Vein endothelial cell (primary cell): ENCODE measurements around the genes ICE1 and UBE2QL1.

DNA sequence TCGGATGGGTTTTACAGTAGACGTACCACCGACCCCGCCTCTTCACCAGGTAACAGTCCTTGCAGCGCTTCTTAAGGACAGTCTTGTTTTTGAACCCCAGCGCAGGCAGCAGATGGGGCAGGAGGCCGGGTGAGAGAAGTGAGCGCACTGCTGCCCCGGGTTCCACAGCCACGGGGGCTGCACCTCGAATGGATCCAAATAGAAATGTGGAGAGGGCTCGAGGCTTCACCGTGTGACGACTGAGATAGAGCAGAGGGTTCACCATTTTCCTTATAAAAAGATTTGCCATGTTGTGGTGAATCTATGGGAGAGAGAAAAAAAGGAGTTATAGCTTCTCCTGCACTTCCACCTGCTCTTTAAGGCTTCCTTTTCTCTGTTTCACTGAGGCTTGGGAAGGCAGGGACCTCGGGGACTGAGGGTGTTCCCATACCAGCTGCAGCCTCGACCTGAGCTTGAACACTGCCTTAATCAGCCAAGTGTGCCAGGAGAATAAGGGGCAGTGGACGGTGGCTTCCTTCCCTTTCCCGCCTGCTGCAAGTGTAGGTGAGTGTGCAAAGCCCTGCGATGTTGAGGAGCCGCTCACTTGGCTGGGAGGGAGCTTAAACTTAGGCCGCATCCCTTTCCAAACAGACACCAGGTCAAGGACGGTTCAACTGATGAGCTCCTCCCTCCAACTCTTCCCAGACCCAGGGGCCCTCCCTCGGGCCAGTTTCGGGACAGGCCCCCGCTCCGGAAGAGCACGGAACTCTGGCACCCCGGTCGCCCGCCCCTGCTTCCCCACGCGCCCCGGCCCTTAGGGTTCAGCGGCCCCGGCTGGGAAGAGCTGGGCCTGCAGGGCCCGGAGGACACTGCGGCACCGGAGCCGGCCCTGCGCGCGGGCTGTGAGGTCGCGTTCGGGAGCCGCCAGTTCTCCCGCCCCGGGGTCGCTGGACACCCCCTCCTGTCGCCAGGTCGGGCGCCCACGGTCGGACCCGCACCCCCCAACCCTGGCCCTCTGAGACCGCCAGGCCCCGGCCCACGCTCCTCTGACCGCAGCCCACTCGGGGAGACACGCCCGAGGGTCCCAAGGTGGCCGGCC lies 651 bp downstream of the MRPL36 start:
- CAGE, long polyA plus RNA, result no peak

- CAGE, long polyA plus RNA, result no peak
Observed at GRCh38 chr5:1801885-1802390, 731 bp downstream of the NDUFS6 start.

DNA sequence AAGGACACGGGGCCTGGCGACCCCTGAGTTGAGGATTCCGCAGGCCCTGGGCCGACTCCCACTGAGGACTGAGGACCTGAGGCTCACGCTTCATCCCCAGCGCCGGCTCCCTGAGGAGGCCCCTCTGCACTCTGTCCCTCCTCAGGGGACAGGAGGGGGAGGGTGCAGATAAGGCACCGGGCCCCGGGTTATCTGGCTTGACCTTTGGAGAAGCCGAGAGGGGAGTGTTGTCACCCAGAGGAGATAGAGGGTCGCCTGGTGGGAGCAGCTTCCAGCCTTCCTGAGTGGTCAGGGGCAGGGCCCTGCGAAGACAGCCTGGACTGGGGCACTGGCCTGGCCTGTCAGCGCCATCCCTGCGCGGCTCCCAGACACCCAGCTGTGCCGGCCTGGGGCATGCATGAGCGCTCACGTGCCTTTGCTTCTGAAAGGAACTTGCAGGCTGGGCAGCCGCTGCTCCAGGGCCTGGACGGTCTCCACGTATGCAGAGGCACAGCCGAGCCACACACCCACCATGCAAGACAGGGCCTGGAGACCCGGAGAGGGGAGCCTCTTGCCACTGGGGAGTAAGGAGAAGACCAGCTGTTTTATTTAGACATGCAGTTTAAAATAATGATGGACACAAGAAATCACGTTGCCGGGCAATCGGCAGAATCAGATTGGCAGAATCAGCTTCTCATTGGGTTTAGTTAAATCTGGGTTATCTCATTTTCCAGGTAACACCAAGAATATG lies 40.0 kb downstream of the NDUFS6 start:
- CAGE, long polyA plus RNA, result no peak

DNA sequence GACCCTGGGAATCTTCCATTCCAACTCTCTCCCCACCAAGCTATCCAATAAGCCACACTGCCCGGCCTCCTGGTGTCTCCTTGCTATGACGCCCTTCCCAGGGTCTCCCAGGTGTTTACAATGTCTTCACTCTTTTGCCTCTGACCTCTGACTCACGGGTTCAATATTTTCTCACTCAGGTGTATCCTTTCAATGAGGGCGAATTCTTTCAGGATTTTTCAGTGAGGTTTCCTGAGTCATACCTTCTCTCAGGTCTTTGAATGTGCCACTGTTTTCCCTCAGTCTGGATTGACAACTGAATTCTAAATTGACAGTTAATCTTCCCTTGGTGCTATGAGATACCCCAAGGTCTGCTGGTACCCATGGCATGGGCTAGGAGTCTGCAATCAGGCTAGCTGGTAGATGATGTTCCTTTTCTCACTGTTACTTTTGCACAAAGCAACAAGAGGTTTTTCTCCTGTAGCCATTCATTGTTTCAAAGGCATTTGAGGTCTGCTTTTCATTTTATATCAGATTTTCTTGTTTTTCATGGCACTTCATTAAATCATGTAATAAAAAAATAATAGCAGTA lies 53.8 kb upstream of the IRX4 start:
- CAGE, long polyA plus RNA, result no peak

DNA sequence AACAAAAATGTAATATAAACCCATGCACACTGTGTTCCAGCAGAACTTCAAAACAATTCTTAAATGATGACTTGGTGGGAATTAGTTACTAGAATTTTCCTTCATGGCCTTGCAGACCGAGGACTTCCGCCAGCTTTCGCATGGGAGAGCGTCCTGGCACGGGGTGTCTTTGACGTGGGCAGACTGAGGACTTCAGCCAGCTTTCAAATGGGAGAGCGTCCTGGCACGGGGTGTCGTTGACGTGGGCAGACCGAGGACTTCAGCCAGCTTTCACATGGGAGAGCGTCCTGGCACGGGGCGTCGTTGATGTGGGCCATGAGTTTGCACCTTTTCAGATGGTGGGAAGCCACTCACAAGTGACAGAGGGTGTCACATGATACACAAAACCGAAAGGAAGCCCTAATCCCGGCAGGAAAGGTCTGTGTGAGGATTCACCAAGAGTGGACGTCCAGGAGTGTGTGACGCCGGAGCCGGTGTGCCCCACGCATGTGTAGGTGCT lies 211.3 kb upstream of the IRX4 start:
- CAGE, long polyA plus RNA, result no peak

DNA sequence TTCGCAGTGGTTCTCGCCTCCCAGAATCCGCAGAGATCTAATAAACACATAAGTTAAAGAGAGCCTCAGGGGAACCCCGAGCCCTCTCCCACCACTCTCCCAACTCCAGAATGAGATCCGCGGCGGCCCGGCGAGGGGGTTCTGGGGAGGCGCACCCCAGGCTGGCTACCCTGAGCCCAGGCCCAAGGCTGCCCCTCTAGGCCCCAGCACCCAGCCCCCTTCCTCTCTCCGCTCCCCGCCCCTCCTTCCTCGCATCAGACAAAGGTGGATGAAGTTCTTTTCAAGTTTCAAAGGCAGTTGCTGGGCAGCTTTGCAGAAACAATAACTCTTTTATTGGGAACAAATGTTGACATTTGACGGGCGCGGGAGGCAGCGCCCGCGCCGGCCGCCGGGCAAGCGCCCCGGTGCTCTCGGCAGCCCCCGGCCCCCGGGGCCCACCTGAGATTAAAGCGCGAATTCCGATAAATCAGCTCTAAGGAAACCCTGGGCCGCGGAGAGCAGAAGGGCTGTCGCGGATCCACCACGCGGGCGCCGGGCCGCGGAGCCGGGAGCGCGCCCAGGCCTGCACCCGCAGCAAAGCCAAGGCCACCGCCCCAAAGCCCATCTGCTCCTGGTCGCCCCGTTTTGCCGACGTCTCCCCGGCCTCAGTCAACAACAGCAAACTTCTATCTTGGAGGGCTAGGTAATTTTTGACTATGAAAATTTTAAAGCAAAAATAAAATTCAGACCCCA lies 8.3 kb downstream of the IRX2 start:
- CAGE, long polyA plus RNA, result no peak

DNA sequence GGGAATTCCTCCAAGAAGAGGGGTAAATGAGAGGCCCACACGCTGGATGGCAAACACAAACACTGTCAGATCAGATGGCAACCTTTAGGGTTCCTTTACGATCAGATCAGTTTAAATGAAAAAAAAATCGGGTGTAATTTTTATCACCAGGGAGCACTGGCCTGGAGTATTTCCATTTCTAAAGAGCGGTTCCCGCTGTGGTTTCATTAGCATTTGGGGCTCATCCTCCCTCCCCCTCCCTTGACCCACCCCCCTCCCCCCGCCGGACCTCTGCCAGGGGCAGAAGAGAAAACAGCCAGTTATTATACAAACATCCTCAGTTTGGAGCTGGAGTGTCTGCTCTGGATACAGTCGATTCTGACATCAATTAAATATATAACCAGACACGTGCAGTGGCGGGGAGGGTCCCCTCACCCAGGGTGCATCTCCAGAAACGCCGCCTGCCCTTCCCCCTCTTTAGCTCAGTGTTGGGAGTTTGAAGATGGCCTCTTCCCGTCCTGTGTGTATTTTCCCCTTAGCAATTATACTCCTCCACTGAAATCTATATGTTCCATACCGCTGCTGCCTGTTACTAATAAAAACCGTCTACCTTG lies 2.4 kb upstream of the IRX2 start:
- CAGE, long polyA plus RNA, result no peak

GRCh38 chr5:2756171-2757369 lies 5.1 kb upstream of the IRX2 start:
- CAGE, long polyA plus RNA, result no peak

GRCh38 chr5:3311467-3311826 lies 284.2 kb upstream of the IRX1 start:
- CAGE, long polyA plus RNA, result no peak

DNA sequence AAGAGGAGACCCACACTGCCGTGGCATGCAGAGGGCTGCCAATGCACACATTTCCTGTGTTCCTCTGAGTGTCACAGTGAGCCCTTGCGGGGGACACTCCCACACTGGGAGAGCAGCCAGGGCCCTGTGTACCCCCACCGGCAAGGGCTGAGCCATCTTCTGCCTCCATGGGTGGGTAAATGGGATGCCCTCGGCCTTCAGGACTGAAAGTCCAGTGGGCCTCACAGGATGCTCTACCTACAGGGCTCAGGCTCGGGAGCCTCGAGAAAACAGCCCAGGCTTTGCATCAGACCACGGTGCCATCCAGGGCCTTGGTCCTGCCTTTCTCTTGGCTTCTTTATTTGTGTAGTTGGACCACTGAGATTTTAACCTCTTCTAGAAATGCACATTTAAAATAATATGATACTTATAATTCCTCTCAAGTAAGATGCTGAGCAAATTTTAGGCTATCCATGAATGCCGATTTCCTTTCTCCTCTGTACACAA lies 18.2 kb downstream of the IRX1 start:
- CAGE, long polyA plus RNA, result no peak

DNA sequence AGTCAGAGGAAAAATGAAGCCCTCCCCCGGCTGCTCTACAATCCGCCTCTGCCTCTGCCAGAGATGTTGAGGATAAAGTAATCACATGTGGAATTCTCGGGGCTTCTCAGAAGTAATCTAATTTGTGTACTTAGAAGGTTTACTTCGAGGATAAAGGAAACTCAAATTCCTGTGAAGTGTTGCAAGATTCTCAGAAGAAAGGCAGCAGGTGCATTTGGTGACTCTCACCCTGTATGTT lies 726.1 kb upstream of the ADAMTS16 start:
- CAGE, long polyA plus RNA, result no peak

DNA sequence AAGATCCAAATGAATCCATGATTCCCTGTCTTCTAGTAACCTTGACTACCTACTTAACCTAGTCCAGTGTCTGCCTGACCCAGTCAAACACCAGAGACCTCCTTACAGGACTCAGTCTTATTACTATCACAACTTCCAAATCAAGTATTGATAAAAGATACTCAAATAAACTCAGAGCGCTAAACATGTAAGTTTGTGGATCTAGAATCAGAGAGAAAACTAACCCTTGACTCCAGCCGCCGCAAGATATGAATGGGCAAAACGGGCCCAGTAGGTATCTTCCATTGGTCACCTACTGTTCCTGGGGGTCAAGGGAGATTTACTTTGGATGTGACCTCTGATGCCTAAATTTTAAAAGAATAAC lies 374.4 kb upstream of the ADAMTS16 start:
- CAGE, long polyA plus RNA, result no peak

DNA sequence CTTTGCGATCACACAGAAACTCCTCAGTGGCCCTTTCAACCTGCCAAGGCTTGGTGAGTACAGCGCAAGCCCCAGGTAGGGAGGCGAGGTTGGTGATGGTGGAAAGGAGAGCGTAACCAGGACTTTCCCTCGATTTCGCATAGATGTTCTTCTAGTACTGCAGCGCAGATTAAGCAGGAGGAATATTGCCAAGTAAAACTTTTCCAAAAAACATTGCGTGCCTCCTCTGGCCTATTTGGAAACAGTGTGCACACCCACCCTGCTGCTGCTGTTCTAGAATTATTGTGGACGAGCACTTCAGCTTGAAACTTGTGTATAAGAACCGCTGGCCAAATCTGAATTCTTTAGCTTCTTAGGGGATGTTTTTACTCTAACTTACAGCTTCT lies 6.3 kb downstream of the ADAMTS16 start:
- CAGE, long polyA plus RNA, result no peak

DNA sequence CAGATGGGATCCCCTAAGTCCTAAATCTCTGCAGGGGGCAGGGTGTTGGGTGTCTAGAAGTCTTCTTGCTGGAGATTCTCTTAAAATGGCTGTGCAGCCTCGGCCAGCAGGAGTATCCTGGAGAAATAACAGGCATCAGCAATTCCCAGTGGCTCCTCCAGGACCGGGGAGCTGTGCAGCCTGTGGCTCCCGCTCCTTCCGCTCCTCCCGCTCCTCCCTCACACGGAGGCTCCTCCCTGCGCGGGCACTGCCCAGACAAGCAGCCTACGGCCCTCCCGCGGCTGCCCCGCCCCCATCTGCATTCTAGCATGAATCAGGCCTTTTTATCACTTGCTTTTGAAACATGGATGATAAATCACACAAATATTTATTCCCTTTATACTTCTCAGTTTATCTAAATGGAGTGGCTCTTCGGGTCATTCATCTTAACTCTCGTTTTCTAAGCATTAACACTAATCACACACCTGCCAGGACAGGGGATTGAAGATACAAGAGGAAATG lies 131.1 kb downstream of the ADAMTS16 start:
- CAGE, long polyA plus RNA, result no peak

GRCh38 chr5:5422513-5423288 lies at the start of gene ICE1:
Gene ICE1, plus strand, starts transcription at chr5:5422677.
- CAGE, long polyA plus RNA, result no peak

- CAGE, long polyA plus RNA, result no peak
Observed at GRCh38 chr5:5457034-5457638, 34.7 kb downstream of the ICE1 start.

- CAGE, long polyA plus RNA, result no peak
Observed at GRCh38 chr5:5463874-5464273, 41.4 kb downstream of the ICE1 start.

GRCh38 chr5:6448333-6448997 lies at the start of gene UBE2QL1:
Gene UBE2QL1, plus strand, starts transcription at chr5:6448859.
- CAGE, long polyA plus RNA, result no peak

- CAGE, long polyA plus RNA, result no peak
Observed at GRCh38 chr5:6582918-6584078, 49.5 kb downstream of the NSUN2 start.

- CAGE, long polyA plus RNA, result no peak
Observed at GRCh38 chr5:6603663-6604068, 29.2 kb downstream of the NSUN2 start.